ENCODE data around the gene CUBN.

DNA sequence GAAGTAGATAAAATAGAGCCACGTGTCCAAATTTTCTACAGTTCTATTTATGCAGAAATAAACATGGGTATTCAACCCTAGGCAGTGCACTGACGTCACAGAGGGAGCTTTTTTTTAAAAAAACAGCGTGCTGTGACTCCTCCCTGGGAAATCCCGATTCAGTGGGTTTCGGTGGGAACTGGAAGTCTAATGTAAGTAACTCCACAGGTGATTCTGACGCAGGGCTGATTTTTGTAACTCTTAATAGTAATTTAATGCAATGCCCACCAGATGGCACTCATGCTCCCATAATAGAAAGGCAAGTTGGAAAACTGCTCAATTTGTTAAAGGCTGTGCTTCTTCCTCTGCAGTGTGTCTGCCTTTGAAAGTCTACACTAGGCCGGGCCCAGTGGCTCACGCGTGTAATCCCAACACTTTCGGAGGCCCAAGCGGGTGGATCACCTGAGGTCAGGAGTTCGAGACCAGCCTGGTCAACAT lies 10.9 kb upstream of the RSU1 start:
- PRO-cap, 7 experiments, result no peak in any of the 7 experiments

GRCh38 chr10:16828536-16829389 lies 11.5 kb upstream of the RSU1 start:
- PRO-cap, 7 experiments, result no peak in any of the 7 experiments

- PRO-cap, 7 experiments, result peak in 2 of 7 experiments; most common plus-strand start chr10:16891892 (in 1)
Measured at GRCh38 chr10:16891796-16892403, 74.7 kb upstream of the RSU1 start.

DNA sequence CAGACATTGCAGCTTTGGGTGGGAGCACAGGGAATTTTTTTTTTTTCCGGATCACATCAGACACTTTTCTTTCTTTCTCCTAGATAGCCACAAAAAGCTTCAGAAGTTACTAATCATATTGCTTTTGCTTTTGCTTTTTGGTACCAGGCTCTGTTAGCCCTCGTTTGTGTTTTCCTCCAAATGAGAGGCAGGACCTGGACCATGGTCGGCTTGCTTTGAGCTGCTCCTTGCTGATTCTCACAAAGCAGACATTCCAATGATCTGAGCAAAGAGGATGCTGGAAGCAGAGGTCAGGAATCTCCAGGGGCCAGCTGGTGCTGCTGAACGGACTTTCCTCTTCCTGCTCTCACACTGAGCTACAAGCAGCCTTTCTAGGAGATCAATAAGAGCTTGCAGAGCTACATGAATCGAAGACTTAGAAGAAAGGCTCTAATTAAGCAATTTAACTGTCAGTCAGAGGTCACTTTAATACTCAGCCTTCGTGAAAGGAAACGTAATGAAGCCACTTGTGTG lies 151.1 kb upstream of the RSU1 start:
- PRO-cap, 7 experiments, result no peak in any of the 7 experiments

DNA sequence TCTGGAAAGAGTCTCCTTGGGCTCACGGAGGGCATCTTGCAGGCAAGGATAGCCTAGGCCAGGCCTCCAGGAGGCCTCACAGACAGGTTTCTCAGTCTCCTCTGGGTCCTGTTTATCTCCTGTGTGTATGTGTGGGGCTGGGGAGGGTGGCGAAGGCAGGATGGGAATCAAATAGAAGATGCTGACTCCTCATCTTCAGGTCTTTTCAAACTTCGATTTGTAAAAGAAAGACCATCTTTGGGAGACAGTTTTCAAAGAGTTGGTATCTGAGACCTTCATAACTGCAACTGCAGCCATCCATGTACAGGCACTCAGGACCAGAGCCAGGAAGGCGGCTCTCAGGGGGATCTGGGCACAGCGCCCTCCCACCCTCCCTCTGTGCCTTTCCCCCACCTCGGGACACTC lies 143.7 kb downstream of the CUBN start:
- PRO-cap, 7 experiments, result no peak in any of the 7 experiments

- PRO-cap, 7 experiments, result peak in 5 of 7 experiments; most common plus-strand start chr10:16996216 (in 3); most common minus-strand start chr10:16996364 (in 4)
Measured at GRCh38 chr10:16995948-16996540, 133.6 kb downstream of the CUBN start.

DNA sequence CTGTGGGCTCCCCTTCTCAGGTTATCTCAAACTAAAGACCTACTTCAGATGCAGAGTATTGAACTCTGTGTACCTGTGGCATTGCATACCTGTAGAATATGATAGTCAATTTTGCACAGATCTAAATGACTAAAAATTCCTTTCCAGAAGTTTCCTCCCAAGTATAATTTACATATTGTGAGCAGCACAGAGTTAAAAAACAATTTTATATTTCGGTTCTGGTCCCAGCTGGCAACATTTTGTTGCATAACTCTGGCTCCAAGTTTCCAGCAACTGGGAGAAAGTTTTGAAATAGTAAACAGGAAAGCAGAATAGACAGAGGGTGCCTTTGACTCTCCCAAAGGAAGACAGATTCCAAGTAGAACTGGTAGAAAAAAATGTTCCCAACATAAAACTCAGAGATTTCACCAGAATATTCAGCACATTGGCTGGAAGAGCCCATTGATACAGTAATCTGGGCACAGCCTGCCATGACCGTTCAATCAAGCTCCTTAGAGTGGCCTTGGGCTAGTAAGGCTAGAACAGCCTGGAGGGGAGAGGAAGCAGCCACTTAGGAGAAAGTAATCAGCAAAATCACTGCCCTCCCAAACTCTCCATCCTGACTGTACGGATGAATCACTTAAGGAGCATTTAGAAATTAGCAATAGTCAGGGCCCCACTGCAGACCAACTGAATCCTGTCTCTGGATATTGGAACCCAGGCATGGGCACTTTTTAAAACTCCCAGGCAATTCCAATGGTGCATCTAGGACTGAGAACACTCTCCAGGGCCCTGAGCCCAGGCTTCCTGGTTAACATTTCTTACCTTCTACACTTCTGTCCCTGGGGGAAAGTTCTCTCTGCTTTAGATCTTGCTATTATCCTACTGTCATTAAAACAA lies 120.4 kb downstream of the CUBN start:
- PRO-cap, 7 experiments, result no peak in any of the 7 experiments

DNA sequence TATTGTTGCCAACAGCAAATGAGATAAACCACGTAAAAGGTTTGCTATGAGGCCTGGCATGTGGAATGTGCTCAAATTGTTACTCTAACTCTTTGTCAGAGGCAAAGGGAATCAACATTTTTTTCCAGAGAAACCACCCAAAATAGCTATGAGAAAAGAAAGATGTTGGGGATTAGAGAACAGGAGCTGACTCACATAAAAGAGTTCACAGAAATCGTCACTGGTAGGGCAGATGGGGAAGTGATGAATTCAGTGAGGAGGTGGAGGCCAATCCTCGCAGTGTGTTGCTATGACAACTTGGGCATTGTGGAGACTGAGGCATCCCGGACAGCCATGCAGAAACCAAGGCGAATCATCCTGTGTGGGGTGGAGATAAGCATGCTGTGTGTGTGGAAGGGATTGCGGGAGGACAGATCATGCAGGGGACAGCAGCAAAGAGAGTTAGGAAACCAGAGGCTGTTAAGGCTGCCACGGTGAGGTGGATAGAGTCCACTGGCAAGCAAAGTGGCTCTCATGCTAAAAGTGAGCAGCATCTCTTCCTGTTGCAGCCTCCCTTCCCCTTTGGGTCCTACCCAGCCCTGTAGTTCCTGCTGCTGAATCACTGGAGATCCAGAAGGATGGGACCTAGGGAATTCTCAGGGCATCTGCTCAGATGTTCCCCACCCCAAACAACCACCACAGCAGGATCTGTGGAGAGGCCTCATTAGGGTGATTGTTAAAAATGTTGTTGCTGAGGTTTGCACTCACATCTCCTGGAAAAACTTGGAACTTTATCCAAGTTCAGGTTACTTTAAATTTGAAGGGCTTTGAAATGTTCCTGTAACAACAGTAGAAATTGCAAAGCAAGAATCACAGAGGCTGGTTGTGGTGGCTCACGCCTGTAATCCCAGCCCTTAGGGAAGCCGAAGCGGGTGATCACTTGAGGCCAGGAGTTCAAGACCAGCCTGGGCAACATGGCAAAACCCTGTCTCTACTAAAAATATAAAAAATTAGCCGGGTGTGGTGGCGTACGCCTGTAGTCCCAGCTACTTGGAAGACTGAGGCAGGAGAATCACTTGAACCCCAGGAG lies 103.8 kb downstream of the CUBN start:
- PRO-cap, 7 experiments, result peak in 3 of 7 experiments; most common plus-strand start position 412 of the sequence (in 2); most common minus-strand start position 144 of the sequence (in 2)

GRCh38 chr10:17129714-17130292 lies at the start of gene CUBN:
Gene CUBN (minus strand): TSS chr10:17129811.
- PRO-cap, 7 experiments, result no peak in any of the 7 experiments

DNA sequence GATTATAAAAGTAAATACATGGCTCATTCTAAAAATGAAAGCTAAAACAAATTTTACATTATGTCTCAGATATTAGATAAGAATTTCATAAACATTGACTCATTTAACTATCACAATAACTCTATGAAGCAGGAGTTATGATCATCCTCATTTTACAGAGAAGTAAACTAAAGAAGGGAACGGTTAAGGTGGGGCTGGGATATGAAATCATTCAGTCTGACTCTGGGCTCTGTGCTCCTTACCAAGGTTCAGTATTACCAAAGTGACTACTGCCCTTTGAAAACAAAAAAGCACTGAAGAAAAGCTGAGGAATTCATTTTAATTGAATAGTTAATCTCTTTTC lies 22.1 kb upstream of the CUBN start:
- PRO-cap, 7 experiments, result no peak in any of the 7 experiments

DNA sequence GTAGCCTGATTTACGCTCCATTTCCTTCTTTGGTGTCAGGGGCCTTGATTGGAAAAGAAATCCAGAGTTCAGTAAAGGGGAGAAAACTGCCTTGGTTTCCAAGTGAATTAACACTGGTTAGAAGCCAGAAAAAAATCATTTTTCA lies 268 bp upstream of the TRDMT1 start:
- PRO-cap, 7 experiments, result no peak in any of the 7 experiments

DNA sequence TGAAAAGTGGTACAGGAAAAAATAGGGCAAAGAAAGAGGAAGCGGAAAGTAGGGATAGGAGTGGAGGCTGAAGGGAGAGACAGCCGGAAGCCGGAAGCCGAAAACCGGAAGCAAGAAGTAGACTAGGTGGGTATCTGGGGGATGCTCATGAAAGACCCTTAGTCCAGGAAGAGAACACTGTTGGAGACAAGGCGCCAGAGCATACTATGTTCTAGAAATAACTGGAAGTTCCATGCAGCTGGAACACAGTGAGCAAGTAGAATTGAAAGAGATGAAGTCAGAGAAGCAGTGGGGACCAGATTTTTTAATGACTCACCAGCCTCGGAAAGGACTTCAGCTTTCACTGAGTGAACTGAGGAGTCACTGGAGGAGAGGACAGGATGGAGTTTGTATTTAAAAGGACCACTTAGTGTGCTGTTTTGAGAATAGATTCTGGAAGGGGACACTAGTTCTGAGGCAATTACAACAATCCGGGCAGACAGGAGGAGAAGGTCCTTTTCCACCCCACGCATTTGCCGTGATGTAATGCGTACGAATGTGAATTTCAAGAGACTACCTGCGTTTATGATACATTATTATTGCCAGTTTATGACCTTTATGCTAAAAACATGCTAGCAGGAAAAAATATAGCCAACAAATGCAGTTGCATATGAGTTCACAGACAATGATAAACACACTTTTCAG lies 22.3 kb downstream of the ST8SIA6 start:
- PRO-cap, 7 experiments, result no peak in any of the 7 experiments

DNA sequence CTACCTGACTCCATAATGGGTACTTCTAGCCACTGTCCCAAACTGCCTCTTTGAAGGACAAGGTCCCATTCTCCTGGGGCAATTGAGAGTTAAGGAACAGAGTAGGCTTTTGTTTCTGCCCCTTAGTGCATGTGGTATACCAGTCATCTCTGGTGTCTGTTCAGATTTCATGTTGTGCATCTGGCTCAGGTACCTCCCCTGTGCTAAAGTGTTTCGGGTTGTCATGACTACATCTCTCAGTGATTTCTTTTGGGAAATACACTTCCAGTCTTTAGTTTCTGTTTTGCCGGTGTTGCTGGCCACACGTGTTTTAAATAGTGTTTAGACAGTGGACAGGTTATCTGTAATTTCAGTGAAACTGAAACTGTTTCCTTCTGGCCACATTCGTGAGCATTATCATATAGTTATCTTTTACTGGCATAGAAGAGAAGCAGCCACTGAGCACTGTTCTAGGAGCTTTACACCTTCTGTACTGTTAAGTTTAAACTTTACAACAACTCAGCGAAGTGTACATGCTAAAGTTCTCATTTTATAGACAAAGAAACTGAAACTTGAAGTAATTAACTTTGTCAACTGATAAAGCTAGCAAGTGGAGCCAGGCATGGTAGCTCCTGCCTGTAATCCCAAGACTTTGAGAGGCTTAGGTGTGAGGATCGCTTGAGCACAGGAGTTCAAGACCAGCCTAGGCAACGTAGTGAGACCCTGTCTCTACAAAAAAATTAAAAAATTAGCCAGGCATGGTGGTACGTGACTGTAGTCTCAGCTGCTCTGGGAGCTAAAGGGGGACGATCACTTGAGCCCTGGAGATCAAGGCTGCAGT lies 4.9 kb downstream of the TMEM236 start:
- PRO-cap, 7 experiments, result no peak in any of the 7 experiments

DNA sequence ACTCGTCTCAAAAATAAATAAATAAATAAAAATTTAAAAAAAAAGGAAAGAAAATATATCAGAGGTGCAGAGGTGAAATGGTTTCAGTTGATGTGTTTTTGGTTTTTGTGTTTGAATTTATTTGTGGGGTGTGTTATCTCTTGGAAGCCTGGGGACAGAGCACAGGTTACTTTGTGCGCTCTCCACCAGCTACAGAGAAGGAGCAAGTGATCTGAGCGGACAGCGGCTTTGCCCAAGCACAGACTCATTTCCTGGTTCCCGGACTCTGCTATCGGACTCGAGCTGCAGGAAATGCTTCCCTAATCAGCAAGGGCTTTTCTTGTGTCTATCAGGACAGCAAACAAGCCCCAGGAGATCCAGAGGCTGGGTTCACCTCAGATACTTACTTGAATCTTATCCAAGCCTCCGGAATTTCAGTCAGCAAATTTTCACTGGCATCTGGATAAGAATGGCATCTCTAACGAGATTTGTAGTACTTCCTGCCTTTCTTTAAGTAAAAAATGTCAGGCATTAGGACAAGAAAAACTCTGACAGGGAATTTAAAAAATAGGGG lies 27.8 kb downstream of the MRC1 start:
- PRO-cap, 7 experiments, result no peak in any of the 7 experiments

GRCh38 chr10:17849369-17849854 lies 40.3 kb downstream of the MRC1 start:
- PRO-cap, 7 experiments, result no peak in any of the 7 experiments

DNA sequence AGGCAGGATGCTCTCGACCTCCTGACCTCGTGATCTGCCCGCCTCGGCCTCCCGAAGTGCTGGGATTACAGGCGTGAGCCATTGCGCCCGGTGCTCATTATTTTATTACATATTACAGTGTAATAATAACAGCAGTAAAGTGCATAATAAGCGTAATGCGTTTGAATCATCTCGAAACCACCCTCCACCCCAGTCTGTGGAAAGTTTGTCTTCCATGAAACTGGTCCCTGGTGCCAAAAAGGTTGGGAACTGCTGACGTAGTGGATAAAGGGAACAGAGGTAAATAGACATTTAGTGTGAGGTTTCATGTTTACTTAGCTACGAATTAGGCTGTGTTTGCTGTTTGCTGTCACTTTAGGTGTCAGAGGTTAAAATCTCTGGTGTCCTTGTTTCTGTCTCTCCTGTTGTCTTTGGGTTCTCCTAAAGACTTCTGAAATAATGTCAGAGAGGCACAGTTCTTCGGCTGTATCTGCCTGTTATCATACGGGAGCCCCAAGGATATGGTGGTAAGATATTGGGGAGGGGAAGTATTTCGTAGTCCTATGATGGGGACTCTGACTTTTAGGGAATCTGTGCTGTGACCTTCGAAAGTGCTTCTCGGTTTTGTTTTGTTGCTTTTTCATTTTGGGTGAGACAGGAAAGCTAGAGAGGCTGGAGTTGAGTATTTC lies 60.2 kb upstream of the SLC39A12 start:
- PRO-cap, 7 experiments, result no peak in any of the 7 experiments

- PRO-cap, 7 experiments, result no peak in any of the 7 experiments
Measured at GRCh38 chr10:18196898-18197442, 56.7 kb downstream of the CACNB2 start.

DNA sequence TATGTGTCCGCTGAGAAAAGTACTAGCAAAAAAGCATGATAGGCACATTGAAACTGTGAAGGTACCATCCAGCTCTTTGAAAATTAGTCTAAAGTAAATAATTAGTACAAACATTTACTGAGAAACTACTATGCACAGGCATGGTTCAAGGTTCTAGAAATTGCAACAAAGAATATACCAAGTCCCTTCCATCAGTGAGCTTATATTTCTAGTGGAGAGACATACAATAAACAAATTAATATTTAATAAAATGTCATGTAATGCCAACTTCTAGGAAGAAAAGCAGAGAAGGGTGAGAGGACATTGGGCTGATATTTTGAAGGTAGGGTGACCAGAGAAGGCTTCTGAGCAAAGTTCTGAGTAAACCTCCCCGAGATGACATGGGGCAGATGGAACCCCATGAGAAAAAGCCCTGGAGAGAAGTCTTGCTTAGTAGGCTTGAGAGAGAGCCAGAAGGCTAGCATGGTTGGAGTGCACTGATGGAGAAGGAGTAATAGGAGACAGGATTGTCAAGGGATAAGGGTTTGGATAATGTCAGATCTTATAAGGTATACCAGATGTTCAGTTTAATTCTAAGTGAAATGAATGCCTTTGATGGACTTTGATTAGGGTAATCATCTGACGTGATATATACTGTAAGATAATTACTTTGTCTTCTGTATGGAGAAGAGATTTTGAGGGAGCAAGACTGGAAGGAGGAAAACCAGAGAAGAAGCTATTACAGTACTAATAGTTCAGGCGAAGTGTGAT lies 59.0 kb downstream of the CACNB2 start:
- PRO-cap, 7 experiments, result no peak in any of the 7 experiments

DNA sequence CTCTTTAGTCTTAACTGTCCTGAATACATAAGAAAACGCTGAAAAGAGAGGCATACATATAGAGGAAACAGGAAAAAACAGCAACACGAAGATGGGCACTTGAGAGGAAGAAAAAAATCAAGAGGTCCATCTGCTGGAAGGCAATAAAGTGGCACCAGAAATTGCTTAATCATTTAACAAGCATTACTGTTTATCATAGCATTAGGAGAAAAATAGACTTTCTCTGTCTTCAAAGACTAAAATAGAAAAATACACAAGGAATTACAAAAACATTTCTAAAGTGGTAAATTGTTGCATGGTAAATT lies 35.1 kb downstream of the NSUN6 start:
- PRO-cap, 7 experiments, result no peak in any of the 7 experiments

GRCh38 chr10:18649348-18649926 lies 1.9 kb downstream of the NSUN6 start:
- PRO-cap, 7 experiments, result no peak in any of the 7 experiments